ENCODE data around the genes TRIB2 and MYCN.

- RRBS = no CpG with 5 or more reads among the region's 5 CpGs
Observed at GRCh38 chr2:12456072-12456878, 260.5 kb upstream of the TRIB2 start.

GRCh38 chr2:12675821-12676247 is 40.9 kb upstream of the TRIB2 start:
- RRBS = no CpG with 5 or more reads among the region's 8 CpGs

- RRBS = no CpG with 5 or more reads among the region's 50 CpGs
Observed at GRCh38 chr2:12716839-12717321, at the start of gene TRIB2. TRIB2 (plus strand) TSS chr2:12716936.

DNA sequence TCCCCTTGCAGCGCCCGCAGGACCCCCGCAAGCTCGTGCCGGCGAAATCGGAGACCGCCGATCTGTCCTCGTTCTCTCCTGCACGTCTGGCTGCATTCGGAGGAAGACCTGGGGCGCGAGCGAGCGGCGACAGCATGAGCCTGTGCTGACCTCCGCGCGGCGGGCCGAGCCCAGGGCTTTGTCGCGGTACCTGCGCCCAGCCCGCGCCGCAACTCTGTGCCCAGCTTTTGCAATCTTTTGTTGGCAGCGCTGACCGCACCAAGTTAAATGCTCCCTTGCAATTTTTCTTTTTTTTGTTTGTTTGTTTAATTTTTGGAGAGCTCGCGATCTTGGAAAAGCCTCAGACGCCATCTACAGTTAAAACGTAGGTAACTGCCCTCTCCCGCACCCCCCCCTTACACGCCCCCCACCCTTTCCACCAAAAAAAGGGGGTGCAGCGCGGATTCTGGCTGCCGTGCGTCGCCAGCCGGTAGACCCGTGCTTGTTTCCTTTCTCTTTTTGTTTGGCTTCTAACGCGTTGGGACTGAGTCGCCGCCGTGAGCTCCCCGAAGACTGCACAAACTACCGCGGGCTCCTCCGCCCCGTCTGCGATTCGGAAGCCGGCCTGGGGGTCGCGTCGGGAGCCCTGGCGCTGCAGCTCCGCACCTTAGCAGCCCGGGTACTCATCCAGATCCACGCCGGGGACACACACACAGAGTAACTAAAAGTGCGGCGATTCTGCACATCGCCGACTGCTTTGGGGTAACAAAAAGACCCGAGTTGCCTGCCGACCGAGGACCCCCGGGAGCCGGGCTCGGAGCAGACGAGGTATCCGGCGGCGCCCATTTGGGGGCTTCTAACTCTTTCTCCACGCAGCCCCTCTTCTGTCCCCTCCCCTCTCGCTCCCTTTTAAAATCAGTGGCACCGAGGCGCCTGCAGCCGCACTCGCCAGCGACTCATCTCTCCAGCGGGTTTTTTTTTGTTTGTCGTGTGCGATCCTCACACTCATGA is 881 bp downstream of the TRIB2 start:
- RRBS = 1% methylated on average over 10 of the region's 88 CpGs

GRCh38 chr2:12834215-12834583 is 117.5 kb downstream of the TRIB2 start:
- RRBS = no CpG with 5 or more reads among the region's 3 CpGs

DNA sequence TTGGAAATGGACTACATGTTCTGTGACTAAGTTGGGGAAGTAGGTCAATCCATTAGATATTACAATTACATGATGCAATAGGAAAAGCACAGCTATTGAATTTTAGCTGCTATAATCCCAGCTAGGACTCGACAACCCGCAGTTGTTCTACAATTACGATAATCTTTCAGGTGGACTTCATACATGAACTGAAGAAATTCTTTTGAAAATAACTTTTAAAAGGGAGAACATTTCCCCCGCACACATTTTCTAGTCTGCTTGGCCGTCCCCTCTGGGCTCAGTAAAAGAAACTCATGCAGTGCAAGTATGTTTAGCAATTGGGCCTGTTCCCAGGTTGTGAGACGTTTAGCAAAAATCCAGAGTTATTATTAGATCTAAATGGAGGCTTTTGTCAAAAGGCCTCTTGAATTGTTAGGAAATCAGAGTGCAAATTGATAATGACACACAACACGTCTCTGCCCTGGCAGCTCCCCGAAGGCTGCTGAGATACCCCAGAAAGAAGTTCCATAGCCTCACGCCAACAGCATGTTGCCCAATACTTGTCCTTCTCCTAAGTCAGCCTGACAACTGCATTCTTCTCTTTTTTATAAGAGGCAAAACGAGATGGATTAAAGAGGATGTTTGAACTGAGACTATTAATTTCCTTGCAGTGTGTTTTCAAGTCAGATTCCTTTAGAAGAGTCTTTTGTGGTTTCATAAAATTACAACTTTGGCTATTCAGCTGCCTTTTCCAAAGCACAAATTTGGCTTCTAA is 202.1 kb downstream of the TRIB2 start:
- RRBS = no CpG with 5 or more reads among the region's 10 CpGs

DNA sequence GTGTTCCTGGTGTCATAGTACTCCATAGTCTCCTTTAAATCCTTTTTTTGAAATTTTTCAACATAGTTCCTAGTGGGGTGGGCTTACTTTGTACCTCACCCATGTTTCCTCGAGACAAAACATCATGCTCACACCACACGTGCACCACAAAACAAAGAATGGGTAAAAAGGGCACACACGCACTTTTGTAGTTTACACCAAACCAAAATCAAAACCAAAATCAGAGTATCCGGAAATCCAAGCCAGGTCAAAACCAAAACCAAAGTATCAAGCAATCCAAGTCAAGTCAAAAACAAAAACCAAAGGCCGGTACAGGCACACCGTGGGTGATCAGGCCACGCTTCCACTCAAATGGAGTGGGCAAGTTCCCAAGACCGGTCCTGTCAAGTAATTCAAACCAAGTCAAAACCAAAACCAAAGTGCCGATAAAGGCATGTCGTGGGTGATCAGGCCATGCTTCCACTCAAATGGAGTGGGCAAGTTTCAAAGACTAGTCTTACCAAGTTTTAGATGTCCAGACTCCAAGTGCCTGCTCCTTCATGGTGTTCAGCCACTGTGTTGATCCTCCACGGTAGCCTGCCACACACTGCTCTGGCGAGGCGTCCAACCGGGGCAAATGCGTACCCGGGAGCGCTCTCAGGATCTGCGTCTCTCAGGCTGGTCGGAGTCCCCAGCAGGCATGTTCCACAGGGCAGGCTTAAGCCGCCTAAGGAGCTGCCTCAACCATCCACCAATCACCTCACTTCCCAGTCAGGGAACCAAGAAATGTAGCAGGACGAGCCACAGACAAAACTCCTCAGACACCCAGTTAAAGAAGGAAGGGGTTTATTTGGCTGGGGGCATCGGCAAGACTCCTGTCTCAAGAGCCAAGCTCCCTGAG is 815.8 kb downstream of the TRIB2 start:
- RRBS = 63% methylated on average over 1 of the region's 22 CpGs

DNA sequence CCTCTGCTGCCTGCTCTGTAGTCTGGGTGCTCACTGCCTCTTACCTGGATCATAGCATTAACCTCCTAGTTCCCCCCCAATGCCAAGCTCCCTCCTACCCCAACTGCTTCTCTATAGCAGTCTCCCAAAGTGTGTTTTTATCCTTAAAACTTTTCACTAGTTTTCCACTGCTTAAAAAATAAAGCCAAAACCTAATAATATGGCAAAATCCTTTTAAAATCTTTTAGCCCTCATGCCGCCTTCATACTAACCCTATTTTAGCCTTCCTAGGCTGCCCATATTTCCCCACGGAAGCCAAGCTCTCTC is 85.2 kb downstream of the LRATD1 start:
- RRBS = no CpG with 5 or more reads among the region's 2 CpGs

DNA sequence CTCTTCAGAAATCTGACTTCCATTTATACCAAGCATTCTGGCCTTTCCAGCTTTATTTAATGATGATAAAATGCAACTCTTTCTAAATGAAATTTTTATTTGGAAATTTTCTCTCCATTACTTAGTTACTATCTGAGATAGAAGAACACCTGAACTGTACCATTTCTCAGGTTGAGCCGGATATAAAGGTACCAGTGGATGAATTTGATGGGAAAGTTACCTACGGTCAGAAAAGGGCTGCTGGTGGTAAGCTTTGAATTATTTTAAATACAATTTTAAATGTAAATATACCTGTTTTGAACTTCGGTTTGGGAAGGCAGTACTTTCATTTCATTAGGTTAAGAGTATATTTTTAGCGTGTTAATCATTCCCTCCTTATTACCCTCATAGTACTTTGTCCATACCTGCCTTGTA is 38.2 kb downstream of the DDX1 start:
- RRBS = no CpG with 5 or more reads among the region's 4 CpGs

- RRBS = 3% methylated on average over 15 of the region's 46 CpGs
Observed at GRCh38 chr2:15940451-15941115, at the start of gene MYCN. MYCN (plus strand) TSS chr2:15940550.

DNA sequence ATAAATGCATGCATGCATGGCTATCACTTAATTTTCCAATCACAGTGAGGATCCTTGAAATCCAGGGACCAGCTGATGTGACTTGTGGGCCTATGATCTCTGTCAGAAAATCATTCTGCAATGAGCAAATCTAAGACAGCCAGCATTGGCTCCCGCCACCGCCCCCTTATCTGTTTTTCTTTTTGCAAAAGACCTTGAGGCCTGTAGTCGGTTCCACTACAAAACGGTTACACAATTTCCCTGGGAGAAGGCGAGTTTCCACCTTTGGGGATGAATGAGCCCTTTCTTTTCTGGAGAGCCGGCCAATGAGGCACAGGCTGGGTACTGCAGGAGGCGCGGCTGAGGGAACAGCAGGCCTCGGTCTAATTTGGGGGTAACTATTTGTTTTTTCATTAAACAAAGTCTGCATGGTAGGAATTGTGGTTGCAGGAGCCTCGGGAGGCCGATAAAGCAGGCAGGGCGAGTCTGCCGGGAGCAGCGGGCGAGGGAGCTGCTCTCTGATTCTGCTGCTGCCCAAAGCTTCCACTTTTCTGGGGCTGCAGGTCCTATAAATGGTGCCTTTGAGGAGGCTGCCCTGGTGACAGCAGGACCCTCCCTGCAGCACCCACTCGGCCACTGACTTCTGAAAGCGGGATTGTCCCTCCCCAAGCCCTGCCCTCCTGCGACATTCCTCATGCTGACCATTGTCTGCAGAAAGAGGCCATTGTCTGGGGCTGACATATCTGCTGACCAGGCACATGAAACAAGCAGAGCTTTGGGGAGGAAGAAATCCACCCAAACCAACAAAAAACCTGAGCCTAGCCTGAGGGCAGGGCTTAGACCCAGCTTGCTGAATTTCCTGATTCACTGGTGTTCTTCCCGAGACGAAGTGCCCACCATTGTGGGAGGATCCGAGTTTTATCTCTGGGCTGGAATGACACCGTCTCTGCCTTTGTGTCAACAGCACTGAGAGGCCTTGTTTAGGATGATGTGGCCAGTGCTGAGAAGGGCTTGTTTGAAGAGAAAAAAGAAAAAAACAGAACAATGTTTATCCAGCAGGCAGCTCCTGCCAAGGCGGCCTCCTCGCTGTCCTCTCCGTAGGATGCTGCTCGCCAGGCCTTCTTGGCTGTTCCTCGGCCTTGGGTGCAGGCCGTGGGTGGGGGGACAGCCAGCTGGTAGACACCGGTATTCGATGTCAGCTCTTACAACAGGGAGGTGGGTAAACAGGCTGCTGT is 129.6 kb downstream of the MYCN start:
- RRBS = no CpG with 5 or more reads among the region's 30 CpGs

GRCh38 chr2:16621345-16622174 is 44.1 kb downstream of the CYRIA start:
- RRBS = 90% methylated on average over 1 of the region's 6 CpGs

DNA sequence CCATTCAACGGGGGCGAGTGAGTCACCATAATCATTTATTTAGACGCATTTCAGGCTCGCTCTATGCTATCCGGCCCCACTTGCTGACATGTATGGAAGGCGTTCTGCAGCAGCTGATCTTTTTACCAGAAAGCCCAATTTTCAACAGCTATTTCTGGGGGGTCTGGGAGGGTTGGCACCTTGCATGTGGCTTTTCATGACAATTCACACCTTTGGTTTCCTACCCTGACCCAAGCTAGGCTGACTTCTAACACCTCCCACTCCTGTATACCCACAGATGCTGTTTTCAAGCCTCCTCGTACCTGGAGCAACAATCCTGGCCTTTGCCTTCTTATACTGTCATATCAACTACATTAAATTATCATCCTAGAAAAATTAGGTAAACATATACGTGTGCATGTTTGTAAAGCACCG is 14.7 kb downstream of the CYRIA start:
- RRBS = no CpG with 5 or more reads among the region's 9 CpGs

DNA sequence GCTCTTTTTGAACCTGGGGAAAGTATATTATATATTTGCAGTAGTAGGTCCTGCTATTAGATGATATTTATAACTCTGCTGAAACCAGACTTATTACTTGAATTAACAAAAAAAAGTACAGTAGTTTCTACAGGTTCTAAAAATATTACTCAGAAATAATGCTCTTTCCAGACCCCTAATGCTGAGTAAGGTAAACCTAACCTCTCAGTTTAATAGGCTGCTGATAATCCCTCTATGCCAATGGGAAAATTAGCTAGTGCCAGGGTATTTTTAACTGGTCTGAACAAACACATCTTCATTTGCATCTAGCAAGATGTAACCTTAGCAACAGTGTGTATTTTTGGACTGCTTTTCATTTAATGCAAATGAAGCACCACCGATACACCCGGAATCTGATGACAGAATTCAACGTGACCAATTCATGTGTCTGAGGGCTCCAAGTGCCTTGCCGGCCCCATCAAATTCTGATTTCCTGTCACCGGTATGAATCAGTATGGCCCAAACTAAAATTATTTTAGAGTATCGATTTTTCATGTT is 47.3 kb upstream of the CYRIA start:
- RRBS = 47% methylated on average over 3 of the region's 6 CpGs

DNA sequence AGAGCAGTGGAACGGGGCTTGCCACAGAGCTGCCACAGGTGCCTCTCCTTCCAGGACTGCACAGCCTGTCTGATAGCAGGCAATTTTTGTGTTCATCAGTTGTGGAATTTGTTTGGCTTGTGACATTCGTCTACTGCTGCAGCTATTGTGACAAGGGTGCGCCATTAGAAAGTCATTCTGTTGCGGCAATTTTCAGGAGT is 109.6 kb upstream of the CYRIA start:
- RRBS = no CpG with 5 or more reads among the region's 4 CpGs

DNA sequence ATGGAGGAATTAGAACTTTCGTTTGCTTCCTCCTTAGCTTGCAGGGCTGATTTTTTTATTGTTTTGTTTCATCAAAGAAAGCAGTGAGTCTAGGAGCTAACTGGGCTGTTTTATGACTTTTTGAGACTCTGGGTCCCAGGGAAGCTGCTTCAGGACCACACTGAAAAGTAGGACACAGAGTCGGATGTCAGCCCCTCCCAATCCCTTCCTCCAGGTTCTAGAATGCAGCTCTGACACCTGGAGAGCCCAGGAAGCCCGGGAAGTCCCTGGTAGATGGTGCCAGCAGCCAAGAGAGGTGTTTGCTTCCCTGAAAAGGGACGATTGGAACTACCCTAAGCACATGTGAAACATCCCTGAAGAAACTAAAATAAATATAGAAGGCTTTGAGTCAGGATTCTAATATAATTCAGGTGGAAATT is 163.1 kb upstream of the CYRIA start:
- RRBS = no CpG with 5 or more reads among the region's 4 CpGs

GRCh38 chr2:17726345-17726940 is 27.2 kb downstream of the SMC6 start:
- RRBS = no CpG with 5 or more reads among the region's 2 CpGs

DNA sequence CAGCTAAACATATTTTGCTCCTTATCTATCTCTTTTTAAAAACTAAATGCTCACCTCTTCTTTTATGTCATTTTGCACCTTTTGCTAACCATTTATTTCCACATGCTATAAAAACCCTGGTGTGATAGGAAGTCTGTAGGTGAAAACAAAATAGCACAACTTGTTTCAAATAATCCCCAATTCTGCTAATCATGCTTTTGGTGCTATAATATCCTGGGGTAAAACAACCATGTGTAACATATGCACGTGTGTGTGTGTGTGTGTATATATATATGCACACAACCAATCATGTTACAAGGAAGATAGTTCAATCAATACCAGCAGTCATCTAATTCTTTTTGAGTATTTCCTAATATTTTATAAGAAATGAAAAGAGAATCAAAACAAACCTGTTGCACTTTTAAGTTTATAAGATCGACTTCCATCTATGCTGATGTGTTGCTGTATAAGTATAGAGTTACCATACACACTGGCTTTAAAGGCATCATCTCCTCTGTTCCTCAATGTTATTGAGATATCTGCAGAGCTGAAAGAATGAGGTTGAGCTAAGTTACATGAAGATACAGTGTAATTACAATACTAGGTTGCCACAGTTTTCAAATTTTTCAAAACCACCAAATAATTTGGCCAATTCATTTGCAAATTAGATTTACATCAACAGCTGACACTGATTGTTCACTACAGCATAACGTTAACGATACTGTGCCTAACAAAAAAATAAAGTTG is 22.1 kb downstream of the SMC6 start:
- RRBS = no CpG with 5 or more reads among the region's 4 CpGs

DNA sequence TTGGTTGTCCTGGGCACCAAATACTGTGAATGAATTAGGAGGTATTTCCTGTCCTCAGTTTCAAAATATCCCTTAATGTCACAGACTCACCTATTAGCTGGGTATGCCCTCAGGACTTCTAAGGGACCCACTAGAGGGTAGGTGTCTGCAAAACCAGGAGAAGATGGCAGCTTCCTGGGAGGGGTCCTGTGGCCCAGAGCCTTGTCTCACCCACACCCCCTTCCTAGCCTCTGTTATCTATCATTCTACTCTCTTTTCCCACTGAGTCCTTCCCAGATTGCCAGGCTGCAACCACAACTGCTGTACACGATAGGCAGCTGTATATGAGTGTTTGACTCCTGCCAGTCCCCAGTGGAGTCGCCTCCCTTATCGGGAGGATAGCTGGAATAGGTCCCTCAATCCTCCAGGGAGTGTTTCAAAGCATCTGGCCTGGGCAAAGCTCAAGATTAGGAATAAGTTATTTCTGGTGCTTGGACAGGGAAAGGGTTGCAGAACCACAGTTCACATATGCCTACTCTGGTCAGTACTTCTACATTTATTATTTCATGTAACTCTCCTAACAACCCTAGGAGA is 4.7 kb downstream of the MSGN1 start:
- RRBS = no CpG with 5 or more reads among the region's 3 CpGs

Data from cardiac fibroblast (primary cell).